AG04450 (cell line): ENCODE data around the genes TBC1D21, SEMA7A and ARID3B.

GRCh38 chr15:73176152-73176946 lies 124.1 kb downstream of the NEO1 start:
- CAGE, long polyA plus RNA = no peak
- RRBS = no CpG with 5 or more reads among the region's 3 CpGs

DNA sequence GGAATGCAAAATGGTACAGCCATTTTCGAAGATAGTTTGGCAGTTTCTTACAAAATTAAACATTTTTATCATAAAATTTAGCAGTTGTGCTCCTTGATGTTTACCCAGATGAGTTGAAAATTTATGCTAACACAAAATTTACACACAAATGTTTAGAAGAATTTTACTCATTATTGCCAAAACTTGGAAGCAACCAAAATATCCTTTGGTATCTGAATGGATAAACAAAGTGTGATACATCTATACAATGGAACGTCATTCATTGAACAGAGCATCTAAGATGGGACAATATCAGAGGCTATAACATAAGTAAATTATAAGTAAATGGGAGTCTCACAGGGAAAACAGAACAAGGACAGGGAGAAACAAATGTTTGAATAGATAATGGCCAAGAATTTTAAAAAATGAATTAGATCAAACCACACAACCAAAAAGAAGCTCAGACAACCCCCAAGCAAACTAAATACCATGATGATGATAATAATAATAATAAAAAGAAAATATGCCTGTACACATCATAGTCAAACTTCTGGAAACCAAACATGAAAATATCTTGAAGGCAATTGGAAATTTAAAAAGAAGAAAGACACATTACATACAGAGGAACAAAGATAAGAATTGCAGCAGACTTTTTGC lies 133.4 kb downstream of the NEO1 start:
- CAGE, long polyA plus RNA = no peak
- RRBS = no CpG with 5 or more reads among the region's 2 CpGs

DNA sequence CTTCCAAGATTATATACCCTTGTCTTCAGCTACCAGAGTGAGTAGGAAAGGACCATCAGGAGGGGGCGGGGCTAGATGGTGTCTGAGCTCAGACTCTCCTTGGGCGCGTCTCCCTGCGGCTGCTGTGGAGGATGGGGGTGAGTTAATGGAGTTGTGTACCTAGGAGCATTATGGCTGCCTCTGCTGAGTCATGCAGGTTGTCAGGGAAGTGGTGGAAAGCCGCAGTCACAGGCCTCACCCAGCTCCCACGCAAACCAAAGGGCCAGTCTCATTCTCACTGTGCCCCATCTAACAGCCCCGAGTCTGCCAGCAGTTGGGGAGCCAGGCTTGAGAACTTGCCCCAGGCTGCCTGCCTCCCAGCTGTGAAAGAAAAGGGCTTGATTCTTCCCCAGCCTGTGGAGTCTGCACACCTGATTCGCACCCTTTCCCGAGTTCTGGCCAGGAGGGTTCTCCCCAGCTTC lies 143.4 kb downstream of the HCN4 start:
- CAGE, long polyA plus RNA = no peak
- RRBS = no CpG with 5 or more reads among the region's 9 CpGs

DNA sequence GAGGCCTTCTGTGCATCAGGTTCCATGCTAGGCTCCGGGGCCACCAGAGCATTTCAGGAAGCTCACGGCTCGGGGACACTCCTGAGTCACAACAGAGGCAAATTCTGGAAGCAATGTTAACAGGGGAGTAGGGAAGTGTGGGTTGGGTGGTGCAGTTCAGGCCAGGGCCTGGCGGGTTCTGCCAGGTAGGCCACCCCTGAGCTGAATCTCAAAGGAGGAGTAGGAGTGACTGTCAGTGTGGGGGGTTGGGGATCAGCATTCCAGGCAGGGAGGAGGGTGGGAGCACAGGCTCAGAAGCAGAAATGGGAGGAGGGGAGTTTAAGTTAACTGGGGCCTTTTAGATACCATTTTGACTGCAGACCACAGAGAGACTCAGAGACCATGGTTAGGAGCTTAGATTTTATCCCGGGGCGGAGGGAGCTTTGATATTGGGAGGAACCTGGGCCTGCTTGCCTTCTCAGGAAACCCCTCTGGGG lies 719 bp upstream of the INSYN1 start:
- CAGE, long polyA plus RNA = no peak
- RRBS = no CpG with 5 or more reads among the region's 6 CpGs

DNA sequence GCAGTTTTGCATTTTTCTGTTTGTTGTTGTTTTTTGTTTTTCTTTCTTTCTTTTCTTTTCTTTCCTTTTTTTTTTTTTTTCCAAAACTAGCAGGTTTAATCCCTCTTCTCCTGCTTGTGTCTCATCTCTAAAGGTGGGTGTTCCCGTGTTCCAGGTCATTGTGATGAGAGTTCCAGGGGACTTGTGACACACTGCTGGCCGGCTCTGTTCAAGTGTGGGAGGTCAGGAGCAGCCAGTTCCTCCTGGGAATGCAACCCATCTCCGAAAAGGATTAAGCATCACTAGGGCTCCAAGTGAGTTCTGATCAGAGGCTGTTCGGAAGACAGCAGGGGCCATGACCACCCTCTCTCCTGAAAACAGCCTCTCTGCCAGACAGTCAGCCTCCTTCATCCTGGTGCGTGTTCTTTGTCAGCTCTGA lies at the start of gene TBC1D21:
TSS of gene TBC1D21 (plus strand) at position 189 of the 418 bp plus-strand sequence.
- CAGE, long polyA plus RNA = no peak
- RRBS = no CpG with 5 or more reads among the region's 5 CpGs

DNA sequence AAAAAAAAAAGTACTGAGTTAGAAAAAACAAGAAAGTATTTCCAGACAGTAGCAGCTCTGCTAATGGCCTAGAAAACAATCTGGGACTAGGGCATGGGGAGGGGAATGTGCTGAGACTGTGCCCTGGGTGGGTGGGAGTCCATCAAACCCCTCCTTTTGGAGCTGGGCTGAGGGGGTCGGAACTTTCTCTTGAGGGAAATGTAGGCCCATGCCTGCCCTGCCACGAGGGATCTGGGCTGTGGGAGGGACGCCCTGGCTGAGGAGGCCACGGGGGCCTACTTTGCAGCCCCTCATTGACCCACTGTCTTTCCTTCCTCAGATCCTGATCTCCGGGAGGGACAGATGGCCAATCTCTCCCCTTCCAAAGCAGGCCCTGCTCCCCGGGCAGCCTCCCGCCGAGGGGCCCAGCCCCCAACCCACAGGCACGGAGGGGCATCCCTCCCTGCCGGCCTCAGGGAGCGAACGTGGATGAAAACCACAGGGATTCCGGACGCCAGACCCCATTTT lies 25.3 kb downstream of the LOXL1 start:
- CAGE, long polyA plus RNA = no peak
- RRBS = 33% methylated on average over 8 of the region's 14 CpGs

DNA sequence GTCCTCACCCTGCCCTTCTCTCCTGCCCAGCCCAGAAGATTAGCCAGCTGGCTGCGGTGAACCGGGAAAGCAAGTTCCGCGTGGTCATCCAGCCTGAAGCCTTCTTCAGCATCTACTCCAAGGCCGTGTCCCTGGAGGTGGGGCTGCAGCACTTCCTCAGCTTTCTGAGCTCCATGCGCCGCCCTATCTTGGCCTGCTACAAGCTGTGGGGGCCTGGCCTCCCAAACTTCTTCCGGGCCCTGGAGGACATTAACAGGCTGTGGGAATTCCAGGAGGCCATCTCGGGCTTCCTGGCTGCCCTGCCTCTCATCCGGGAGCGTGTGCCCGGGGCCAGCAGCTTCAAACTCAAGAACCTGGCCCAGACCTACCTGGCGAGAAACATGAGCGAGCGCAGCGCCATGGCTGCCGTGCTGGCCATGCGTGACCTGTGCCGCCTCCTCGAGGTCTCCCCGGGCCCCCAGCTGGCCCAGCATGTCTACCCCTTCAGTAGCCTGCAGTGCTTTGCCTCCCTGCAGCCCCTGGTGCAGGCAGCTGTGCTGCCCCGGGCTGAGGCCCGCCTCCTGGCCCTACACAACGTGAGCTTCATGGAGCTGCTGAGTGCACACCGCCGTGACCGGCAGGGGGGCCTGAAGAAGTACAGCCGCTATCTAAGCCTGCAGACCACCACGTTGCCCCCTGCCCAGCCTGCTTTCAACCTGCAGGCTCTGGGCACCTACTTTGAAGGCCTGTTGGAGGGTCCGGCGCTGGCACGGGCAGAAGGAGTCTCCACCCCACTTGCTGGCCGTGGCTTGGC lies 38.0 kb downstream of the GOLGA6A start:
- CAGE, long polyA plus RNA = no peak
- RRBS = 82% methylated on average over 10 of the region's 33 CpGs

DNA sequence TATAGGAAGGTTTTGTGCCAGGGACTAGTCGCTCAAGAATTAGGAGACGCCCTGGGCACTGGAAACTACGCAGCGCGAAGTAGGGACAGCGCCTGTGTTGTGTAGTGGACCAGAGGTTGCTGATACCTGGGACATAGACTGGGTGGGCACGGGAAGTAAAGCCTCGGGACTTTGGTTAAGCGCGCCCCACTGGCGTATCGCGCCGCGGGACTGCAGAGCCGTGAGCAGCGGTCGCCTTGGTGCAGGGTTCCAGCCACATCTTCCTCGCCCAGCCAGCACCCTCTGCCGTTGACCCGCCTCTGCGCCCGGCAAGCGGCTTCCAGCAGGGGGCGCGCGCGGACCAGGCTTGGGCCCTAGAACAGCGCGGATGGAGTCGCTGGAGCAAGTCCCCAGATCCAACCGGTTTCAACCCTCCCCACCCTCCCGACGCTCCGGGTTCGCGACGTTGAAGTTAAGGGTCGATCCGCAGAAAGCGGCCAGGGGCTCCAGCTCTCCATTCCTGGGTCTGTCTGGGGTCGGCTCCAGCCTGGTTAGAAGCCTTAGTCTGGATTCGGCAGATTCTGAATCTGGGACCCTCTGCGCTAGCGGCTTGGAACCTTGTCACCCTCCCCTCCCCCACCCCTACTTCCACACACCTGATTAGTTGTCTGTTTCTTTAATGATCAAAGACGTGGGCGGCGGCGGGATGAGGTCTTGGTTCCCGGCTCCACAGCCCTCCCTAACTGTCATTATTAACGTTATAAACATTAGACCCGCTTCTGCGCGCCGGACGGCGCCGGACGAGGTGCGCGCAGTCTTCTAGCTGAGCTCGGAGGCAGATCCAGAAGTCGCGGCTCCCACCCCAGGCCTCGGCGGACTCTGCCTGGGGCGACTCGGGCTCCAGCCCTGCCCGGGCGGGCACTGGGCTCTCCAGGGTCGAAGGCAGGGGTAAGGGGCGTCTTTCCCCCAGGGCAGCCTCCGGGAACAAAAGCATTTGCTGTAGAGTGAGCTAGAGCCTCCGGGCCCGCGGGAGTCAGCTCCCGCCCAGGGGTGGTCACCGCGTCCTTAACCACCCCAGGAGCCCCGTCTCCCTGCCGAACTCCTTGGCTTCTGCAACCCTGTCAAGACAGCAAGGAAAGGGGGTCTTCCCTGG lies 2.6 kb upstream of the ISLR2 start:
- CAGE, long polyA plus RNA = no peak
- RRBS = 2% methylated on average over 21 of the region's 81 CpGs

- CAGE, long polyA plus RNA = no peak
- RRBS = no CpG with 5 or more reads among the region's 8 CpGs
Measured at GRCh38 chr15:74170356-74170925, 3.1 kb upstream of the ISLR start.

GRCh38 chr15:74364650-74365274 lies 2.7 kb downstream of the CYP11A1 start:
- CAGE, long polyA plus RNA = no peak
- RRBS = no CpG with 5 or more reads among the region's 13 CpGs

GRCh38 chr15:74417157-74417681 lies 16.5 kb downstream of the SEMA7A start:
- CAGE, long polyA plus RNA = no peak
- RRBS = 47% methylated on average over 5 of the region's 15 CpGs

GRCh38 chr15:74421172-74421882 lies 12.4 kb downstream of the SEMA7A start:
- CAGE, long polyA plus RNA = no peak
- RRBS = no CpG with 5 or more reads among the region's 13 CpGs

DNA sequence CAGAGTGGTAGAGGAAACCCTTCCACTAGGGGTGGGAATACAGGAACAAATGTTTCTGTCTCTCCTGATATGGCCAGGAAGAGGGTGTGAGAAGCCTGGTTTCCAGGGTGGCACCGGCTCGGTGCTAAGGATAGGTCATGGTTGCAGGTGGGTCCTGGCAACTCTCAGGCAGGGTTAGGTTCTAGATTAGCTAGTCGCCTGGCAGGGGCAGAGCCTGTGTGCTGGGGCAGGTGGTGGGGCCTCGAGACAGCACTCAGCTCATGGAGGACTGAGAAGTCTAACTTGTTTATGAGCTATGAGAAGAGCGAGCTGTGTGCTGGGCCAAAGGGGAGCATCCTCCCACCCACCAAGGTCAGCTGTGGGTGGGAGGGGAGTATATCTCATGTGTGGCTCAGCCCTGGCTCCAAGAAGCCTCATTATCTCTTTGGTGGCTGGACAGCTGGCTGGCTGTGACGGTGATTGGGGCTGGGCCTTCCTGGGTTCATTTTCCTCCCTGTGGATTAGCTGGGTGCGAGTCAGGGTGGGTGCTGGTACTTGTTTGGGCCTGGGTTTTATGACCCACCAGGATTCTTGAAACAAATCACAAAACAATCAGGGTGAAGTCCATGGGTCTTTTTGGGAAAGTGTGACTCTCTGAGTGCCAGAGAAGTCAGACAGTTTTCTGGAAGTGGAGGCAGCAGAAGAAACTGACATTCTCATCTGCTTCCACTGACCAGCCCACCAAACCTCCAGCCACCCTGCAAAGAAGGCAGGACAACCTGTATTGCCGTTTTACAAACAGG lies 9.8 kb downstream of the SEMA7A start:
- CAGE, long polyA plus RNA = no peak
- RRBS = no CpG with 5 or more reads among the region's 8 CpGs

GRCh38 chr15:74432899-74434206 lies at the start of gene SEMA7A:
Gene SEMA7A (minus strand): TSS chr15:74433958.
- CAGE, long polyA plus RNA = start-site peak on the minus strand at chr15:74433952-74433959, 160 and 111 reads in 2 replicates
- RRBS = 2% methylated on average over 66 of the region's 135 CpGs

DNA sequence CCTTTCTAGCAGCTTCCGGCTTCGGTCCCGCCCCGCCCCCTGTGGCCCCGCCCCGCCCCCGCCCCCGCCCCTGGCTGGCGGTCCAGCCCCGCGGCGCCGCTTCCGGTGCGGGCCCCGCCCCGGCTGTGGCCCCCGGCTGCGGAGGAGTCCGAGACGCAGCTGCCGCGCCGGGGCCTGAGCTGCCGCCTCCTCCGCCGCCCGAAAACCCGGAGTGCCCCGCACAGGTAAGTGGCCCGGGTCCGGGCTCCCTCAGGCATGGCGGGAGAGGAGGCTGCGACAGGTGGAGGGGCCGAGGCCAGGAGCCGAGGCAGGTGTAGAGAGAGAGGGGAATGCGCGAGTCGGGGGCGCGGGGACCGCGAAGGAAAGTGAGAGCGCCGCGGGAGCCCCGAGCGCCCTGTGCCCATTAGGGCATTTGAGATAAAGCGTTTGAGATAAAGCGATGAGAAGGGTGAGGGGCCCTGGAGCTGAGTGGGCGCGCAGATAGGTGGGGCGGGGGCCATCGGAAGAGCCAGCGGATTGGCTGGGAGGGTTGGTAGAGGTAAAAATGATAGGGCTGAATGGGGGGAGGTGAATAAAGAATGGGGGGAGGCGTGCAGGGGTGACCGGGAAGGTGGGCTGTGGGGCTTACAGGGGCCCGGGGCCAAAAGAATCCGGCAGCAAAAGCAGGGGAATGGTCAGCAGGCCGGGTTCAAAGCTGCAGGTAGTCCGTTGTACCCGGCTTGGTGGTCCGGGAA lies at the start of gene ARID3B:
TSS of gene ARID3B (plus strand) at position 114 of the 734 bp plus-strand sequence.
- CAGE, long polyA plus RNA = start-site peak on the plus strand centred at position 160 of the sequence, 35 bp wide, 22 and 25 reads in 2 replicates
- RRBS = 3% methylated on average over 10 of the region's 63 CpGs

DNA sequence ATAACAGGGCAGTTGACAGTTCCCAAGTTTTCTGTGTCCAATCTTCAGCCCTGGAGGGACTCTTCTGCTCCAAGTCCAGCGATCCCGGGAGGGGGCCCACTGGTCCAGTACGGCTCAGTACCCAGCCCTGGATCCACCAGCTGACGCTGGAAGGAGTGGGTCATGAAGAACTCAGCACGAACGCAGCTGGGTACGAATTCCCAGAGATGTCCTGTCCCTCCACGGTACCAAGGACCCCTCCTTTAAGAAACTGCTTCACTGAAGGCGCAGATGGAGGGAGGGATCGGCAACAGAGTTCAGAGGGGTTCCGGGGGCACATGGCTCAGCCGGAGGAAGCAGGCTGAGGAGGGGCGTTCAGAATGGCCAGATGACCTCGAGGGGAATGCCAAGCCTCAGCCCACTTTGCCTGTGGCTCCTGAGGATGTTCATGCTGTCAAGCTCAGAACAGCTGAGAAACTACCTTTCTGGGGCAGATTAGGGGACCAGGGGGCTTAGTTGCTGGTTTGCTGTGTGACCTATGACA lies 16.4 kb upstream of the CLK3 start:
- CAGE, long polyA plus RNA = no peak
- RRBS = no CpG with 5 or more reads among the region's 14 CpGs

DNA sequence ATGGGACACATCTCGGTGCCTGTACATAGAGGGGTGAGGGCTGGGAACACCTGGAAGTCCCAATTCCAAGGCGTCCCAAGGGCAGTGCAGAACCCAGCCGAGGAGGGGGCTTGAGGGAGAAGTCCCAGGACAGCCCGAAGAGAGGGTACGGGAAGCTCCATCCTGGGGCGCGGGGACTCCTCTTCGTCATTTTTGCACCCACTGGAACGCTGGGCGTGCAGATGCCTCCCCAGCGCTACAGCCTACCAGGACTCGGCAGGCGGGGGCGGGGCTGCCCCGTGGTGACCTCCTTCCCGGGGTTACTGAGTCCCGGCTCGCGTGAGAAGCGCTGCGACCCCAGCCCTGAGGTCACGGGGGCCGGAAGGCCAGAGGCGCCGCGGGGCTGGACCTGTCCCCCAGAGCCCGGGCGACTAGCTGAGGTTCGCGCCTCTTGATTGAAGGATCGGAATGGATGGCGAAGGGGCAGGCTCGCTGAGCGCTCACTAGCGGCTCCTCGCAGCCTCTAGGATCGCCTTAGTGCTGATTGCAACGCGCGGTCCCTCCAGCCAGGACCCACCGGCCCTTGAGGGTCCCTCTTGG lies 472 bp upstream of the CYP1A1 start:
- CAGE, long polyA plus RNA = no peak
- RRBS = 3% methylated on average over 11 of the region's 41 CpGs

DNA sequence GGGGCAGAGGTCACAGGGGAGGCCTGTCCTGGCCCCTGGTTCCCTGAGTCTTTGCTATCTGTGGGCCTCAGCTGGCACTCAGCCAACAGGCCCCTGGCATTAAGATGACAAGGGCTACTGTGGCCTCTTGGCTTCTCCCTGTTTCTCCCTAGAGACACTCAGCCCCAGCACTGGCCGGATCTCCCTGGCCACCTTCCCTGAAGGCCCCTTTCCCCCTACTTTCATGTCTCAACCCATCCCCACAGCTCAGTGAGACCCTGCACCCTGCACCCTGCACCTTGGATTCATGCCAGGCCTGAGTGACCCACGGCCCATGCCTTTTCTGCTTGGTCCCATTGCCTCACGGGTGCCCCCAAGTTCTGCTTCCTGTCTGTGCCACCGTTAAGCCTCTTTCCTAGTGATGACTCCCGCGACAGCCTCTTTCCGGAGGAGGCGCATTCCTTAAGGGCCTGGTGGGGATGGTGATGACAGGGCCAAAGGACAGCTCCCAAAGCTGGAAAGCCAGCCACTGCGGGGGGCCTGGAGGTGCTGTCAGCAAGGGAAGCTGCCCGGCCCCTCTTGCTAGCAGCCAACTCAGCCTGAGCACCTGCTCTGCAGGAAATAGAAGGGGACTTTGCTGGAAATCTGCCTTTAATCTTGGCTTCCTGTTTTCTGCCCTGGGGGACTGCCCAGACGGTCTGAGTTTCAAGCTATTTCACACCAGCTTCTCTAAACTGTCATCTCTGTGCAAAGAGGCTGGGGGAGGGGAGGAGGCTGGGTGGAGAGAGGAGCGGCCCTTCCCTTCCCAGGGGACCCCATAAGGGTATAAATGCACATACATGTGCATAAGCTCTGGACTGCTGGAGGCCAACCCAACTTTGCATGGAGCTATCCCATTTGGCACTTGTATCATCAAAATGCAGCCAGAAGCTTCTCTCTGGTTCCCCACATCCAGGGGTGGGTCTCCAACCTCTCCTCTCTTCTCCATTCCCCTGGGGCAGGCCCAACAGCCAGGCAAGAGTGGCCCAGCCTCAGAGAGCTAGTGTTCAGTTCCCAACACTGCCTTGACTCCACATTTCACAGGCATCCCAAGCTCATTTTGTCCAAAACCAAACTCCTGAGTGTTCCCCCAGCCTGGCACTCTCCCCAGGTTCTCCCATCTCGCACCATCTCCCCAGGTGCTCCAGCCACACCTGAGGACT lies 4.6 kb upstream of the CSK start:
- CAGE, long polyA plus RNA = no peak
- RRBS = no CpG with 5 or more reads among the region's 13 CpGs

- CAGE, long polyA plus RNA = no peak
- RRBS = no CpG with 5 or more reads among the region's 3 CpGs
Measured at GRCh38 chr15:74896492-74896983, 6.7 kb downstream of the MPI start.

DNA sequence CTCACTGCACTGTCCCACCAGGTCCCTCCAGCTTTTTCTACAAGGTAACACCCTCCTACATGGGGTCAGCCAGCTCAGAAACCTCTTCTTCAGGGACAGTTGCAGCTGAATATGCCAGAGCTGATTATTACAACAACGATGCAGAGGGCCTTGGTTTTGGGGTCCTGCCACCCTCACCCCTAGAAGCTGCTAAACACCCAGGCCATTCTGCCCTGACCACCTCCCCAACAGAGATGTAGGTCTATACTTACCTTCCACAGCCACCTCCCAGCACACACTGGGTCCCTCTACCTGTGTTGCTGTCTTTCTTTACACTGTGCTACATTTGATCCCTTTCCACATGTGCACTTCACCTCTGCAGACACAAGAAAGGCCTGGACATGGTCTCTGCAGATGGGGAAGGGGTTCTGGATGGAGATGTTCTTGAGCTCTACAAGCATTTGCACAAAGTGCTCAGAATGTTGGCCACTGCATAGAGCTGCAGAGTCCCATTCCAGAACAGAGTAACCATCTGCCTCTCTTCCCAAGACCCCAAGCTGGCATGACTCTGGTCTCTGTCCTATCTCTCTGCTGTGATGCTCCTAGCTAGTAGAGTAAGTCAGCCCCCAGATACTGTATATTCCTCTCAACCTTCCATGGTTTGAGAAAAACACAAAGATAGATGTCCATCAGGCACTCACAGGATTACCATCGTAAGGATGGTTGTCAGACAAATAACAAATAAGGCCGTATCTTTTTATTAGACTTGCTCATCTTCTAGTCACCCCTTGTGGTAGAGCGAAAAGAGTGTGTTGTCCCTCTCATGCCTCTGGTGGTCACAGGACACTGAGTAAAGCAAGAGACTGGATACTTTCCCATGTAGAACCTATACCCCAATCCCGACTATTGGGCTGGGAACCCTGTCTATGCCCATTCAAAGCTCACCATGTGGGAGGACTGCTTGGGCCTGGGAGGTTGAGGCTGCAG lies 6.1 kb downstream of the FAM219B start:
- CAGE, long polyA plus RNA = no peak
- RRBS = no CpG with 5 or more reads among the region's 5 CpGs